ENCODE data around the genes NUP58 and WASF3.

DNA sequence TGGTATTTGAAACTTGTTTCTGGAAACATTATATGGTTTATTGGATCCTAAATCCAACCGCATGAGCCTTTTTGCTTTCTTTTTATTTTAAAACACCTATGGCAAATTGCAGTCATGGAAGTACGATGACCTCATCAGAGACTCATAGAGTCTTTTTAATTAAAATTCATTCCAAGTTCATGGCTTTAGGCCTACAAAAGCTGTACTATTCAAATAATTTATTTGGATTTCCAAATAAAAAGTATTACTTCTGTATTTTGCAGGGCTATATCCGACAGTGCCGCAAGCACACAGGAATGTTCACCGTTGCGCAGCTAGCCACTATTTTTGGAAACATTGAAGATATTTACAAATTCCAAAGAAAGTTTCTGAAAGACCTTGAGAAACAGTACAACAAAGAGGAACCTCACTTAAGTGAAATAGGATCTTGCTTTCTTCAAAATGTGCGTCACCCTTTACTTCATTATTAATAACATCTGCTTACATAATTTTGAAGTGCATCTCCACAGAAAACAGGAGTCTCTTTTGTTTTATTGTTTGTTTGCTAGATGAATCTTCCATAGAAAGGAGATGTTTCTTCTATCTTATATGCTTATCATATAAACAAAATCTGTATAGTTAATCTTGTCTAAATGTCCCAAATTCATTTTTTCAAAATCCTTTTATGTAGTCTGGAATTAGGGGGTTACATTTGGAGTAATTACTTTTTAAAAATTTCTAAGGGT lies 20.5 kb upstream of the C1QTNF9 start:
- RRBS = no CpG with 5 or more reads among the region's 7 CpGs

DNA sequence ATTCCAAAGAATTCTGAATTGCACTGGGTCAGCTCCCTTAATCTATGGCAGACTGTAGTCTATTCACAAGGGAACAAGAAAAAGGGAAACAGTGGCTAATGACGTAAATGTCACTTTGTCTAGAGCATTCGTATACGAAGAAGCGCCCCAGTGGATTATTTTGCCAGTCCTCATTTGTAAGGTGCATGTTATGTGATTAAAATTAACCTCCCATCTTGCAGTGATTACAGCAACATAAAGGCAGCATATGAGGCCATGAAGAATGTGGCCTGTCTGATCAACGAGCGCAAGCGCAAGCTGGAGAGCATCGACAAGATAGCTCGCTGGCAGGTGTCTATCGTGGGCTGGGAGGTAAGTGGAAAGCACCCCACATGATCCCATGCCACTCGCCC lies 14.9 kb upstream of the C1QTNF9 start:
- RRBS = no CpG with 5 or more reads among the region's 11 CpGs

GRCh38 chr13:25017801-25018307 lies 78.1 kb upstream of the PABPC3 start:
- RRBS = no CpG with 5 or more reads among the region's 39 CpGs

DNA sequence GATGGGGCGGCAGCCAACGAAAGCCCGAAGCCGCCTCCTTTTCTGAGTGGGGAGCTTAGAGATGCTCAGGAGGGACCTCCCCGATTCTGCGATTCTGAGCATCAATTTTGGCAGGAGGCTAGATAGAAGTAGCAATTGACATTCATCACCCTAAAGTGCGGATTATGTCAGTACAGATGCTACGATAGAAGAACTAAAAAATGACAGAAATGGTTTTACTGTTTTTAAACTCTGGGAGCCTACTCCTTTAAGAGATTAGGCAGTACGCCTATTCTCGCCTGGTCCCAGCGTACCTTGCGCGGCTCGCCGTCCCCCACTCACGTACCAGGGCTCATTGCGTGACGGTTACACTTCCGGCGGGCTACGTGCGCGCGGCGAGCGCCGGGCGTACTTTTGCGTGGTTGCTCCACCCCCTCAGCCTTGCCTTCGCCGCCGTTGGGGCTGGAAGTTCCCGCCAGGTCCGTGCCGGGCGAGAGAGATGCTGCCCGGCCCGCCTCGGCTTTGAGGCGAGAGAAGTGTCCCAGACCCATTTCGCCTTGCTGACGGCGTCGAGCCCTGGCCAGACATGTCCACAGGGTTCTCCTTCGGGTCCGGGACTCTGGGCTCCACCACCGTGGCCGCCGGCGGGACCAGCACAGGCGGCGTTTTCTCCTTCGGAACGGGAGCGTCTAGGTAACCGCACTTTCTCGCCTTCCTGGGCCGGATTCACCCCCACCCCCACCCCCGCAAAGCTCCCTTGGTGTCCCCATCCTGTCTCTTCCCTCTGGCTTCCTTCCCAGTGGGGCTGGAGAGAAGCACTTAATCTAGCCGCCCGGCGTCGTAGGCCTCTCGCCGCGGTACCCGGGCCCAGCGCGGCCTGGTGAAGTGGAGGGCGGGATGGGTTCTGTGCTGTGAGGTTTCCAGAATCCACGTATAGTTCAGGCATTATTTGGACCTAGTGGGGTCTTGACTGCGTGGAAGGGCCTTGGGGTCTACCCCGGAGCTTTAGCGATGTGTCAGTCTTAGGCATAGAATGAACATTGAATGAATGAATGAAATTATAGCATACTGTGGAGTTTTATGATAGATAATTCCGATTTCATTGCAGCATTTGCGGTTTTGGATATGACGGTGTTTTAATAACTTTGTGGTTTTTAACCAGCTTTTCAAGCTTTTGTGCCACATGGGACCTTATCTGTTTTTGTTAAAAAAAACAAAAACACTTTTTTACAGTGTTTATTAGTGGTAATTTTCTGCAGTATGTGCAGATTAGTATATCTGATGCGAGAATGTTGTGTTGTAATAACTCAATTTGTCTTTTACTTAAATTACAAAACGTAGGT lies at the start of gene NUP58:
Gene NUP58 (plus strand): TSS at position 417 of the 1,322 bp plus-strand sequence.
- RRBS = 2% methylated on average over 21 of the region's 79 CpGs

GRCh38 chr13:25307384-25308216 lies 6.2 kb downstream of the NUP58 start:
- RRBS = no CpG with 5 or more reads among the region's 5 CpGs

GRCh38 chr13:26187013-26187448 lies 35.1 kb downstream of the RNF6 start:
- RRBS = 48% methylated on average over 1 of the region's 21 CpGs

GRCh38 chr13:26423437-26424137 lies 133.9 kb upstream of the WASF3 start:
- RRBS = no CpG with 5 or more reads among the region's 6 CpGs

DNA sequence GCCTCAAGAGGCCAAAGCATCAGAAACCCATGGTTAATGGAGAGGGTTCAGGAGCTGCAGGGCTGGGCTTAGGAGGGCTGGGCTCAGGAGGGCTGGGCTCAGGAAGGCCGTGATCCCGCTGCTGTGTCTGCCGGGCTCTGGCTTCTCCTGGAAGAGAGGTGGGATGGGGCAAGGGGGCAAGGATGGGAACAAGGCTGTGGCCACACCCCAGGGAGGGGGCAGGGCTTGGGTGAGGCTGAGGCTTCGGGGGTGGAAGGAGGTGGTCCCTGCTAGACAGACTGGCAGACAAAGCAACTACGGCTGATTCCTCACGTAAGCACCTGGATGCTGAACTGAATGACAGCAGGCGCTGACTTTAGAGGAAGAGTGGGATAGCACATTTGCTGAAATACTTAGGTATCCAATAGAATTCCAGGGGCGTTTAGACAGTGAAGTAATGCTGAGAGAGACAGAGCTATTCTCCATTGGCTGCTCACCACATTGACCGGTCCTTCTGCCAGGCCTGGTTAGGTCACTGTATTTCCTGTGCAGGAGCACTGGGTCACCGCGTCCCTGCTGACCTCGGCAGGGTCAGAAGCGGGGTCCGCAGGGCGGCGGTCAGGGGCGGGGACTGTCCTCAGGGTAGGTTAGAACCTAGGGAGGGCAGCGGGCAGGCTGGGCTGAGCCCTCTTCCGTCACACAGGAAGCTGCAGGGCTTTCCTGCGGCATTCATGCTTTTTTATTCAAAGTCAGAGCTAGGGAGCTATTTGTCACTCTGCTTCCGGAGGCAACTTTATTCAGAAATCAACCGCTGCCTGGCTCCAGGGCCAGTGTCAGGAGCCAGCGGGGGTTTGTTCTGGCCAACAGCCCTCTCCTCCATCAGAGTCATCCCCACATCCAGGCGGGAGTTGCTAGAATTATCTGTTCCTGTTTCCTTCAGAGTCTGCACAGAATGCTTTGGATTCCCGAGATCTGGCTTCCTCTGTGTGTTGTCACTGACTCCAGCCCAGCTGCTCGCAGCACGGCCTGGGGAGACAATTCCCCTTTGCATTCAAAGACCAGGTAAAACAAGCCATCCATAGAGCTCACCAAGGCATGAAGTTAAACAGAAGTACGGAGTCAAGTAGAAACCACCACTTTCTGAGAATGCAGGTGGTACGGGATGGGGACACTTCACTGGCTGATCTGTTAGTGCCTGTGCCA lies 81.4 kb upstream of the WASF3 start:
- RRBS = no CpG with 5 or more reads among the region's 29 CpGs

GRCh38 chr13:26557626-26558810 lies at the start of gene WASF3:
WASF3 (plus strand) TSS chr13:26557683.
- RRBS = 4% methylated on average over 76 of the region's 147 CpGs

GRCh38 chr13:26738447-26738749 lies 22.2 kb downstream of the GPR12 start:
- RRBS = no CpG with 5 or more reads among the region's 3 CpGs

DNA sequence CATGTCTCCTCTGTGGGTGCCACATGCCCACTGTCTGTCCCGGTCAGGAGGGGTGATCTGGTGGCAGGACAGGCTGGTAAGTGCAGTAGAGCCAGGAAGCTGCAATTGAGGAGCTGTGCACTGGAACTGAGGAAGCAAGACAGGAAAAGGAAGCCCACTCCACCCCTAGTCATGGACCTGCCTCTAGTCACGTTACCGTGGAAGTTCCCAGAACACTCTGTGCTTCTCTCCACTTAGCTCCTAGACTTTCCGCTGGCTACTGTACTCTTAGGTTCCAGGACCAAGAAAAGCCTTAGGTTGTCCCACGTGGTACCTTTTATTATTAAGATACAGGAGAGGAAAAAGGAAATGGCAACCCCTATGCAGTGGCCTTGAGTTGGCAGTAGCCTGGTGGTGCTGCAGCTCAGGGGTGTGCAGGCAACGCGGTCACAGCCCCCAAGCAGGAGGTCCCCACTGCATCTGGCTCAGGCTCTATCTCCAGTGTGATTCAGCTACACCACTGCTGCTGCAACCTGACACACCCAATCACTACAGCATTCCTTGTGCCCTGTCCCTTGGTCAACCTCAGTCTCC lies 24.2 kb upstream of the GPR12 start:
- RRBS = no CpG with 5 or more reads among the region's 7 CpGs

GRCh38 chr13:26970447-26971010 lies 201.1 kb downstream of the USP12 start:
- RRBS = no CpG with 5 or more reads among the region's 4 CpGs

DNA sequence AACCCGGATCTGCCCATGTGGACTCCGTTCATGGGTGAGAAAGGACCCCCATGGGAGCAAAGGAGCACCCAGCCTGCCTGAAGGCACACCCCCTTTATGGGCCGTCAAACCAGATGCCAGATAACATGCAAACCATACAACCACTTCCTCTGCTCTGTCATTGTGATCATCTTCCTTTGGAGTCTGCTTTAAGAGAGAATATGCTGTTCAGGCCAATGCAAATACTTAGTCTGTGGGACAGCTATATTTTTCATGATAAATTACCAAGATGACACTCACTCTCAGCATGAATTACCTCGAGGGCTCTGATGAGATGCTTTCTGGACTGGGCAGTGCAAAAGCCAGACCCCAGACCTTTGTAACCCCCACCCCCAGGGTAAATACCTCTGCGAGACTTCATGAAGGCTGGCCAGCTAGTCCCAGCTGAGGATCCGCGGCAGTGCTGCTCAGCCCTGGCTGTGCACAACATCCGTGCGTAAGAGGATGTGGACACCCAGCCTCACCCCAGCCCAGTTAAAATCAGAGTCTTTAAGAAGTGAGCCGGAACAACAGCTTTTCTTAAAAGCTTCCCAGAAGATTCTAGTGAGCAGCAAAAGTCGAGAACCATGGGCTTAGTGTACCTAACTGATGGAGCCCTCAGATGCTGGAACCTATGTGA lies 126.5 kb downstream of the USP12 start:
- RRBS = no CpG with 5 or more reads among the region's 11 CpGs

DNA sequence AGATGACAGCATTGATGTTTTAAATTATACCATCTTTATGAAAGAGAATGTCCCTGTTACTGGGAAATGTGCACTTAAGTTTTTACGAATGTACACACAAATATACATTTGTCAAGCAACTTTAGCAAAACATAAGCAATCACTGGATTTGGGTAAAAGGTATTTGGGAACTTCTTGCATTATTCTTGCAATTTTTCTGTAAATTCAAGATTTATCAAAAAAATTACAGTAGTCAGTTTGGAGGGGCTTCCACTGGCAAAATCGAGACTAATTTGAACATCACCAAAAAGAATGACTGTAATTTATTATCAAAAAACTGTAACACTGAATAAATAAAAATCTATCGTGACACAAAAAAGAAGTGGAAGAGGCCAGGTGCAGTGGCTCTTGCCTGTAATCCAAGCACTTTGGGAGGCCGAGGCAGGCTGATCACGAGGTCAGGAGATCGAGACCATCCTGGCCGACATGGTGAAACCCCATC lies 29.1 kb downstream of the USP12 start:
- RRBS = no CpG with 5 or more reads among the region's 7 CpGs

- RRBS = no CpG with 5 or more reads among the region's 5 CpGs
These were observed 23.6 kb upstream of the USP12 start for GRCh38 chr13:27195260-27195614.

GRCh38 chr13:27264022-27264516 lies 6.6 kb upstream of the RASL11A start:
- RRBS = no CpG with 5 or more reads among the region's 5 CpGs

GRCh38 chr13:27361969-27363052 lies 62.1 kb upstream of the GTF3A start:
- RRBS = 3% methylated on average over 5 of the region's 49 CpGs

GRCh38 chr13:27403790-27404515 lies 20.5 kb upstream of the GTF3A start:
- RRBS = no CpG with 5 or more reads among the region's 12 CpGs

- RRBS = no CpG with 5 or more reads among the region's 20 CpGs
These were observed 1.5 kb downstream of the GTF3A start for GRCh38 chr13:27425608-27426638.

DNA sequence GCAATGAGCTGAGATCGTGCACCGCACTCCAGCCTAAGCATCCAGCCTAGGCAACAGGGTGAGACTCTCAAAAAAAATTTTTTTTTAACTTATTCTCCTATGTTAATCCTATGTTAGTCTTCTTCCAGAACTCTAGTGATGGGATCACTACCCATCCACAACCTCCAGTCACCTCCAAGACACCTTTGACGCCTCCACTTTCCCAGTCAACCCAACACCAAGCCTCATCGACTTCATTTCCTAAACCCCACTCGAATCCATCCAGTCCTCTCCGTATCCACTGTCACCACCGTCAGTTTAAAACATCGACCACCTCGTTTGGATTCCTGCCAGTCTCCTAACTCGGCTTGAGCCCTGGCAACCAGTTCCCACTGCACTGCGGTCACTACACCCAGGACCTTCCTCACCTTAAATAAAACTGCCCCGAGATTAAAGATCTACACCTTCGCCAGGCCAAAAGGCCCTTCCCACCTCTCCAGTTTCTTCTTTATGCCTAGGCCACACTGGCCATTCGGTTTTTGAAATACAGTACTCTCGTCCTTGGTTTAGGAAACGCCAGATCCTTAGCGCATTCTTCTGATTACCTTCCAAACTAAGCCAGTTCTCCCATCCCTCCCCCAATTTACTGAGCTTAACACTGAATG lies 1.3 kb downstream of the MTIF3 start:
- RRBS = no CpG with 5 or more reads among the region's 17 CpGs